ENCODE results near the genes TANGO2 and CCDC188.

DNA sequence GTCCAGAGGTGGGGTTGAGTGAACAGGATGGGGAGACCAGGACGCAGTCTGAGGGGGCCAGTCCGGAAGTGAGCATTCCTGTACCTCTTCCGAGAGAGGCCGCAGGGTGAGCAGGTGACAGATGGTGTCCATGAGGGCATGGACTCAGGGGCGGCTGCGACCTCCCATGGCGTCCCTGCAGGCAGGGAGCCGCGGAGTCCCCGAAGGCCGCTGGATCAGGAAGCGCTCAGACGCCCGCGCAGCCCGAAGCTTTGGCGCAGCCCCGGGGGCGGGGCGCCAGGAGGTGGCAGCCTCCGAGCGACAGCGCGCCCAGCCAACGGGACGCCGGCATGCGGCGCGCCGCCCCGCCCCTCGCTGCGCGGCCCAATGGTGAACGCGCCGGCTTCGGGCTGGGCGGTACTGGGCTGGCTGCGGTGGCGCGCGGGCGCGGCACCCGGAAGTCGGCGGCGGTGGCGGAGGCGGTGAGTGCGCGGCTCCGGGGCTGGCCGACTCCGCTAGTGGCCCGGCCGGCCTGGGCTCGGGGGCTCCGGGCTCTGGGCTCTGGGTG lies at the start of gene TANGO2:
TSS of gene TANGO2 (plus strand) at position 437 of the 547 bp plus-strand sequence.
- PRO-cap: bidirectional peak, plus-strand start at position 438 of the sequence, minus-strand start at position 224 of the sequence
- RAMPAGE, long total RNA, 4 experiments: start-site peak on the plus strand in 4 of 4 experiments, centred at positions 433 to 449 of the sequence, 46 to 91 reads per replicate

DNA sequence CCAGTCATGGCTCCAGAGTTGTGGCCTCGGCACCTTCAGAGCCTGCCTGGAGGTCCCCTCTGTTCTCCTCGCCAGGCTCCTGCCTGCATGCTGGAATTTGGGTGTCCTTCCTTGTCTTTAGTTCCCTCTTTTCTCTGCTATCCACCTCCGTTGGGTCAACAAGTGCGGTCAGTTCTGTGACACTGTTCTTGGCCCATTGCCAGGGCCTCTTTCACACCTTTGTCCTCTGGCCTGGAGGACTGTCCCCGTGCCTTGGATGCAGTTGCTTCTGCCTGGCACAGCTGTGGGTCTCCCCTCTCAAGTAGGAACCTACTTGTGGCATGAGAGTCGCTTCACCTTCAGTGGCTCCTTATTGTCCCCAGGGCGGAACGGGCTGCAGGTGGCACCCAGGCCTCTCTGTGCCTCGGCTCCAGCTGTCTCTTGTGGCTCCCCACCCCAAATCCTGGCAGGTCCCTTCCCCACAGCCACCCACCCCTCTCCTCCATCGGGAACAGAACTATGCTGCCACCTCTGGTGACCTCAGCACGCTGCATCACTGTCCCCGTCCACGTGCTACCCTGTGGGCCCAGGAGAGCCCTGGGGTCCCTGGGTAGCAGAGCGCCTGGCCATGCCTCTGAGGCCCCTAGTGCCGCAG lies 4.7 kb downstream of the DGCR8 start:
- PRO-cap: no peak
- RAMPAGE, long total RNA, 4 experiments: no peak in any of the 4 experiments

- PRO-cap: no peak
- RAMPAGE, long total RNA, 4 experiments: no peak in any of the 4 experiments
Observed at GRCh38 chr22:20145105-20145716, 5.6 kb downstream of the CCDC188 start.

DNA sequence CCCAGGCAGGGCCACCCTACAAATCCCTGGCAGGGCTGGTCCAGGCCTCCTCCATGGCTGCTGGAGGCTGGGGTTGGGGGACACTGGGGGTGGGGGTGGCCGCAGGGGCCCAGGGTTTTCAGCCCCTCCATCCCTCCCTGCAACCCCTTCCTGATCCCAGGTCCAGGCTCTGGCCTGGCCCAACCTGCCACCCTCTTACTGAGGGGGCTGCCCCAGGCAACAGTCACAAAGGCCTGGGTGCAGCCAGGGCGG lies at the start of gene CCDC188:
TSS of gene CCDC188 (minus strand) at position 200 of the 252 bp plus-strand sequence.
- PRO-cap: no peak
- RAMPAGE, long total RNA, 4 experiments: no peak in any of the 4 experiments

DNA sequence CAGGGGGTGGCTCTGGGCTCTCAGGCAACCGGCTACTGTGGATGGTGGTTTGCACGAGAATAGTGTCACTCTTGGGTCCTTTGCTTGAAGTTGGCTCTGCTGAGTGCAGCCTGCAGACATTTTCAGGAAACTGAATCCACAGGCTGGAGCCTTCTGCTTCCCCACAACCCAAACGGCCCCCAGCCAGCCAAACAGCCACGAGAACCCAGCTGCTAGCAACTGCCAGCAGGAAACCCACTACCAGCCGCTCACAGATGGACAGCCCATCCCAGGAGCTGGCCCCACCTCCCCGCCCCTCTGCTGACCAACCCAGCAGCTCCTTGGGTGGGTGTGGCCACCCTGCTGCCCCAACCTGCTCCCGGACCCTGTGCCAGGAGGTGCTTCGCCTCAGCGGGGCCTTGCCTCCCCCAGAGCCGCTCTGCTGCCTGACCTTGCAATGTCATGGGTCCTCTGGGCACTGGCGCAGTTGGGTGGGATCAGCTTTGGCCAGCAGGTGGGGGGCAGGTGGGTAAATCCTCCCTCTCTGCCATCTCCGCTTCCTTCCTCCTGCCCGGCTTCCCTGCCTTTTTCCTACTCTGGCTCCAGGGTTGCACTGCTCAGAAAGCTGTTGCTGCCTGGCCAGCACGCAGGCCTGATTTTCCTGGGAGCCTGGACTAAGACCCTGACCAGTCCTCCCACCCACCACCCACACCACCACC lies 8.3 kb upstream of the CCDC188 start:
- PRO-cap: no peak
- RAMPAGE, long total RNA, 4 experiments: no peak in any of the 4 experiments

DNA sequence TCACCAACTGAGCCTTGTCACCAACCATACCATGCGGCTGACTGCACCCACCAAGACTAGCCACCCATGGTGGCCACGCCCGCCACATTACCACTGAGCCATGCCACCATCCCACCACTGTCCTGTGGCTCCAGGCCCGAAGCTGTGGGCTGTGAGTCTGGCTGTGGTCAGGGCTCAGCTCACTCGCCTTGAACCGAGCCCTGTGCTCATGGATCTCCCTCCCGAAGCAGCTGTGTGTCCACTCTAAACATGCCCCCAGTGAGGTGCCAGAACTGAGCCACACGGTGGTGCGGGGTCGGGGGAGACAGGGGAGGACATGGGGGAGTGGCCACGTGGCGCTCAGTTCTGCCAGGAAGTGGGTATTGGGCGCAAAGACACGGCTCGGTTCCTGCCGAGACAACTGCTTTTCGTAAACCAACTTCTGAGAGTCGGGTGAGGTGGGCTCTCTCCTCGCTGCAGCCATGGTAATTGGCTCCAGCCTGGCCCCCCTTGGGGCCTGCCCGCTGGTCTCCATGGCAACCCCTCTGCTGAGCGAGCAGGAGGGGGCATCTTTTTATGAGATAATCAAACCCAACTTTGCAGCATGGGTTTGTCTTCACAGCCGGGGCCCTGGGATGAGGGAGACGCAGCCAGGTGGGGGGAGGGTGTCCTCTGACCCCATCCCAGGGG lies 23.1 kb downstream of the RTN4R start:
- PRO-cap: no peak
- RAMPAGE, long total RNA, 4 experiments: no peak in any of the 4 experiments

DNA sequence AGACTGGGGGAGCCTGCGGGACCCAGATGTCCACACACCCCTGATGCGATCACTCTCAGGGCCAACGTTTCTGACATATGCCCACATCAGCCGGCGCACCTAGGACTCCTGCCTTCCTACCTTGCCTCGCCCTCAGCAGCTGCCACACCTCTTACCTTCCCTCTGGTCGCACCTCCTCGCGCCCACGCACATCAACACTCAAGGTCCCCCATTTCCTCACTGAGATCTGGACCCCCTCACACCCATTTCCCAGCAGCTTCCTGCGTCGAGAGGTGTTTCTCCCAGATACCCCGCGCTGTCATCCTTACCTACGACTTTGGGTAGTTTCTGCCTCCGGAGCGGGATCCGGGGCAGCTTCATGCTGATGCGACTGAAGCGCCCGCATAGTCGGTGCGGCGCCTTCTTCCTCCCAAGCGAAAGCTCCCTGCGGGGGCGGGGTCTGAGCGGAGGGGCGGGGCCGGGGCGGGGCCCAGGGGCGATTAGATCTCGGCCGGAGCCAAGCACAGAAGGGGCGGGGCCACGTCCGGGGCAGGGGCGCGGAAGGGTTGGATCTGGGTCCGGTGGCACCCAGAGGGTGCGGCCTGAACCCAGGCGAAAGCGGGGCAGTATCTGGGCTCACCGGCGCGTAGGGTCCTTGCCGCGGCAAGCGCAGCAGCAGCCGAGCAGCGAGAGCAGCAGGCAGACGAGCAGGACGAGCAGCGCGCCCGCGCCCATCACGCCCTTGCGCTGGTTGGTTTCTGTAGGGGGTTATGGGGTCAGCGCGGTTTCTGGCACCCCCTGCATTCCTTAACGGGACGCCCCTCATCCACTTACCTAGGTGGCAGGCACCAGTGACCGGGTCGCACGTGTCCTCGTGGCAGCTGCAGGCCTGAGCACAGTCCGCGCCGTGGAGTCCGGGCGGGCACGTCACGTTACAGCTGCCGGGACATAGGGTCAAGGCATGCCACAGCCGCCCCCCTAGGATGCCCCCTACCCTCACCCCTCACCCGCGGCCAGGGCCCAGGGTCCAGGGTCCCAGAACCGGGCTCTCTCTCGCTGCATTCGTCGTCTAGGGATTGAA lies 8.4 kb downstream of the SCARF2 start:
- PRO-cap: no peak
- RAMPAGE, long total RNA, 4 experiments: no peak in any of the 4 experiments

GRCh38 chr22:20488751-20489878 lies 6.5 kb downstream of the KLHL22 start:
- PRO-cap: no peak
- RAMPAGE, long total RNA, 4 experiments: no peak in any of the 4 experiments

GRCh38 chr22:20531304-20532351 lies 24.2 kb downstream of the MED15 start:
- PRO-cap: no peak
- RAMPAGE, long total RNA, 4 experiments: start-site peak on the minus strand in 1 of 4 experiments, at chr22:20531364-20531388 at its widest, 9 reads per replicate

- PRO-cap: no peak
- RAMPAGE, long total RNA, 4 experiments: no peak in any of the 4 experiments
Observed at GRCh38 chr22:20634107-20634544, 126.7 kb downstream of the MED15 start.

DNA sequence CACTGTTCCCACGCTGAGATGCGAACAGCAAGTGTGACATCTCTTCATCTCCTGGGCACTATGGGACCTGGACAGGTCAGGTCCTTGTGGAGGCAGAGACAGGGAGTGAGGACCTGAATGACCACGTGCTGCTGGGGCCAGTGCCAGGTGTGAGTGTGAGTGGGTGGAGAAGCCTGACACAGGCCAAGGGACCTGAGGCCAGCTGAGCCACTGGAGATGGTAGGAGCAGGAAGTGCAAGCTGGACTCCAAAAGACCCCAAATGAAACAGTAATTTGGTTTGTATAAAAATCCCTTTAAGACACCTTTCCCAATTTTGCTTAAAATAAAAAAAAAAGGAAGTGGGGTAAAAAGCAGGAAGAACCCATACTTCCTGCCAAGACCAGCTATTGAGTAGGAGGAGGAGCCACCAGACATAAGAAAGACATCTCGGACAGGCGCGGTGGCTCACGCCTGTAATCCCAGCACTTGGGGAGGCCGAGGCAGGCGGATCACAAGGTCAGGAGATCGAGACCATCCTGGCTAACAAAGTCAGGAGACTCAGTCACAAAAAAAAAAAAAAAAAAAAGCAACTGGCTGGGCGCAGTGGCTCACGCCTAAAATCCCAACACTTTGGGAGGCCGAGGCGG lies 35.3 kb upstream of the SERPIND1 start:
- PRO-cap: no peak
- RAMPAGE, long total RNA, 4 experiments: no peak in any of the 4 experiments

- PRO-cap: no peak
- RAMPAGE, long total RNA, 4 experiments: no peak in any of the 4 experiments
Observed at GRCh38 chr22:20760573-20761618, 13.0 kb upstream of the SERPIND1 start.

DNA sequence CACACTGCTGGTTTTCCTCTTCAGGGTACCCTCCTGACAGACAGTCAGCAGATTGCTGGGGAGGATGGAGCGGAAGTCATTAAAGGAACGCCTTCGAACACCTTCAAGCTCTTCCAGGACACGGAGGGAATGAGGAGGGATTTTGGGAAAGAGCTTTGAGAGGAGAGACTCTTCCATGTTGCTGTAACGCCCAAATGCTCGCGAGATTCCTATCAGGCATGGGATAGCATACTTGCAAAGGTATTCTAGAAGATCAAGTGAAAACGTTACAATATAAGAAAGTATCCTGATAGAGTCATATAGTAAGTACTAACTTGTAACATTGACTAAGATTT lies 39.0 kb downstream of the PI4KA start:
- PRO-cap: no peak
- RAMPAGE, long total RNA, 4 experiments: start-site peak on the minus strand in 1 of 4 experiments, centred at position 114 of the sequence, 12 reads per replicate

GRCh38 chr22:20865384-20866855 lies 7.1 kb downstream of the SNAP29 start:
- PRO-cap: no peak
- RAMPAGE, long total RNA, 4 experiments: no peak in any of the 4 experiments

- PRO-cap: no peak
- RAMPAGE, long total RNA, 4 experiments: no peak in any of the 4 experiments
Observed at GRCh38 chr22:21032162-21032428, 266 bp downstream of the SLC7A4 start.

DNA sequence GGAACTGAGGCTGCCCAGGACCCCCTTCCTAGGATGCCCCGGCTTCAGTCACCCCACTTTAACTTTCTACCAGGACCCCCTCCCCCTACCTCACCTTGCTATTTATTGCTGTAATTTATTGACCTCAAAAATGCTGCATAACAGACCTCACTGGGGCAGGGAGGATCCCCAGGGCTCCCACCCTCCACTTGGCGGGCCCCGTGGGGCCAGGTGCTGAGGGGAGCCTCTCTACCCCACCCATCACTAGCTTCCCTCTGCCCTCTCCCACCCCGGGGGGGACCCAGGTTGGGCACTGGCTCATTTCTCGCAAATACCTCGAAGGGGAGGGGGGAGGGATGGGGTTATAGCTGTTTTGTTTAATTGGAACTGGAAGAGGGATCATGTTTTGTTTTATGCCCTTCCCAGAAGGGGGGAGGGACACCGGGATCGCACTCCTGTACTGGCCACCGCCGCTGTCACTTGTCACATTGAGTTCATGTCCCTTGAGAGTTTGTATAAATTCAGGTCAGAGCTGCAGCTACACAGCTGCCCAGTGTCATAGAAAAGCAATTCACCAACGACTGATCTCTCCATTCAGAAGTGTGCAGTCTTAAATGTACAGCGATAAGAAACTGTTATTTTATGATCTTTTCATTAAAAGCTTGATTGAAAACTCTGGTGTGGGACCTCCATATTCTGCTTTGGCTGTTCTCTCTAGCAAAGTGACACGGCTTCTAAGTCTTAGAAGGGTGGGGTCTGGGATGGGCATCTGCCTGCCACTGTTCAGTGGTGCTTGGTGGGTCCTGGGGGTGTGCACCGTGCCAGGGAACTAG lies 16.2 kb upstream of the TMEM191C start:
- PRO-cap: no peak
- RAMPAGE, long total RNA, 4 experiments: no peak in any of the 4 experiments

GRCh38 chr22:21641211-21641912 lies 740 bp upstream of the SDF2L1 start:
- PRO-cap: no peak
- RAMPAGE, long total RNA, 4 experiments: no peak in any of the 4 experiments

DNA sequence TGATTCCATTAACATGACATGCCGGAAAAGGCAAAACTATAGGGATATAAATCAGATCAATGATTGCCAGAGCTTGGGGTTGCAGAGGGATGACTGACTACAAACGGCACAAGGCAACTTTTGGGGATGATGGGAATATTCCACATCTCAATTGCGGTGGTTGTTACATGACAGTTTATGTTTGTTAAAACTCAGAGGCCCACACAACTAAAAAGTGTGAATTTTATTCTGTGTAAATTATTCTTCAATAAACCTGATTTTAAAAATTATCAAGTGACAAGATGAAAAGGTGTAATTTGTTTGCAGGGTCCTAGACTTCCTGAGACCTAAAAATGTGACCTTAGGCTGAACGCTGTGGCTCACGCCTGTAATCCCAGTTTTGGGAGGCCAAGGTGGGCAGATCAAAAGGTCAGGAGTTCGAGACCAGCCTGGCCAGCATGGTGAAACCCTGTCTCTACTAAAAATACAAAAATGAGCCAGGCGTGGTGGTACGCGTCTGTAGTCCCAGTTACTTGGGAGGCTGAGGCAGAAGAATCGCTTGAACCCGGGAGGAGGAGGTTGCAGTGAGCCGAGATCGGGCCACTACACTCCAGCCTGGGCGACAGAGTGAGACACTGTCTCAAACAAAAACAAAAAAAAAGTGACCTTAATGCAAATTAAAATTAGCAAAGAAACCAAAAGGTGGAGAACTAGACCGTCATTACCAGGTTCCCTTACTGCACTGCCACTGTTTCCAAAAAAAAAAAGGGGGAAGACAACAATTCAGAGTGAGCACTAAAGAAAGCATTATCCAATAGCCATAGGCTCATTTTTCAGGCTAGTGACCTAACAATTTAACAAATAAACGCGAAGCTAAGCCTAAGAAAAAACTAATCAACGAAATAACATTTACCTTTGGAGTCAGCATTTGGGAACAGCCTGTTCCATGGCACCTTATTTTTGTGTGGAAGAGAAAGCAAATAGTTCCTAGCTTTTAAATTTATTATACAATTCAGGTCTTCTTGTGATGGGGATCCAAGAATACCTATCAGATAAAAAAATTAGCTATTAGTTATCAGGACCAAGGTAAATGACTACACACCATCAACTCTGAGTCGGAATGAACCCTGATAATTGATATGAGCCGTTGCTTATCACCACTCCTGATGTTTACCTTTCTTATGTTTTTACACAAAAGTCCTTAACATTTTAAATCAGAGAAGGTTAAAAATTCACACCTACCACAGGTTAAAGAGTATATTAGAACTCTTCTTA lies 52.2 kb upstream of the YPEL1 start:
- PRO-cap: no peak
- RAMPAGE, long total RNA, 4 experiments: no peak in any of the 4 experiments

DNA sequence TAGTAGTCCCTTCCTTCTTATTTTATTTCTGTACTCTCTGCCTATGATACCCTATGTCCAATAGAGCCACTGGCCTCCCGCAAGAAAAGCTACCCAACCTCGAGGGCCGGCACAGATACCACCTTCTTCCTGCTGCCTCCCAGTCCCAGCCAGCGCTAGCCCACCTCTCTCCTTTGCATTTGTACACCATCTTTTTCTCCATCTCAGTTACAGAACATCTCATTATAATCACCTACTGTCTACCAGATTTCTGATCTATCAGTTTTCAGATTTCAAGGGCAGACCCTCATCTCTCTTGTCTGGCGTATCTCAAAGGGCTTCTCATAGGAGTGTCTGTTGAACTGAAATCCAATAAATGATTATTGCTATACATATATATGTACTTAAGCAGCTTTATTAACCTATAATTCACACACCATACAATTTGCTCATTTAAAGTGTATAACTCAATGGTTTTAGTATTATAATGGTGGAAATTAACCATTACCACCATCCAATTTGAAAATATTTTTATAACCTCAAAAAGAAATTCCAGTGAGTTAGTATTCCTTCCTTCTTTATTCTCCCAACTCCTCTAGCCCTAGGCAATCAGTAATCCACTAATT lies 65.0 kb downstream of the MAPK1 start:
- PRO-cap: no peak
- RAMPAGE, long total RNA, 4 experiments: no peak in any of the 4 experiments

DNA sequence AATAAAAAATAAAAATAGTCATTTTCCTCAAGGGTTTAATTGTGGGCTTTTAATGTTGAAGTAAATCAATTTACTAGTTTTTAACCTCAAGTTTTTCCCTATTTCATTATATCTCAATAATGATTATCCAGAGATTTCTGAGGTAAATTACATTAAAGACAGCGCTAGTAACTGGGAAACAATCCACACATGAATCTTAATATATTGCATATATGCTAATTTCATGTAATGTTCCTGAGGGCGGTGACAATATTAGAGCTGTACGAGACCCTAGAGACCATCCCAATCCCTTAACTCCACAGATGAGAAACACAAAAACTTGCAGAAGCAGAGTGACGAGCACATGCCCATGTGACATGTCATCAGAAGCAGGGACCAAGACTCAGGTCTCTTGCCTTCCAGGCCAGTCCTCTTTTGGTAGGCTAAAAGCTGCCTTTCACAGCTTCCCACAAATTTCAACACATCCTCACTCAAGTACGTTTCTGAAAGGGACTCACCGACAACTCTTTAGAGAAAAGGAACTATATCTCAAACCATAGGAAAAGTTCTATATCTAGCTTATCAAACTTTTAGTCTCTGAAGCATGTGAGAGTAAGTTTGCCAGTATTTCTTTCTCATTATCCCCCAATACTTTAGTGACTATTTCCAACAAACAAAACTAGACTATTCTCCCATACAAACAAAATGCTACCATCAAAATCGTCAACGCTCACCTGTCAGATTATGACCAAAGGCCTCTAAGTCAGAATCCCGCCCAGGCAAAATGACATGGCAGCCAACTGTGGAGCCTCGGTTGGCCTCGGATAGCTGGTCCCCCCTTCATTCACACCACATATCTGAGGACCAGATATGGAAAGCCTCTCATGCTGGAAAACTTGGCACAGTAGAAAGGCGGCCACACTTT lies 11.6 kb downstream of the MAPK1 start:
- PRO-cap: no peak
- RAMPAGE, long total RNA, 4 experiments: no peak in any of the 4 experiments